Frontal cortex (tissue), 2 donors: ENCODE results near the genes SLC38A5, WDR13, GATA1 and ERAS.

DNA sequence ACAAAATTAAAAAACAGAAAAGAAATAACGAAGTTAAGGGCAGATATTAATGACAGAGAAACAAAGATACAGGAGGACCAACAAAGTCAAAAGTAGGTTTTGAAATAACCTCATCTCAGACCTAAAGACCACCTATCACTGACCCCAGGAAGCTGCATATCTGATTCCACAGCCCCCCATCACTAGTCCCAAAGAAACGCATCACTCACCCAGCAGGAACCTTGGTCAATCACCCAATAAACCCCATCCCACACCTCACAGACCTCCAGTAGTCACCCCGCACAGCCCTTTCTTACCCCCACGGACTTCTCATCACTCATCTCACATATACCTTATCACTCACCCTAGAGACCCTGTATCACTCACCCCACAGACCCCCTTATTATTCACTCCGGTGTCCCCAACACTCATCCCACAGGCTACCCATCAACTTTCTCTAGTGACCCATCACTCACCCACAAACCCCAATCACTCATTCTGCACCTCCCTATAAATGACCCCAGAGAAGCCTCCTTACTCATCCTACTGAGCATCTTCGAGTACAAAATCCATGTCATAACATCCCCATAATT lies 1.1 kb downstream of the ZNF41 start:
- RAMPAGE, long total RNA, result no peak

DNA sequence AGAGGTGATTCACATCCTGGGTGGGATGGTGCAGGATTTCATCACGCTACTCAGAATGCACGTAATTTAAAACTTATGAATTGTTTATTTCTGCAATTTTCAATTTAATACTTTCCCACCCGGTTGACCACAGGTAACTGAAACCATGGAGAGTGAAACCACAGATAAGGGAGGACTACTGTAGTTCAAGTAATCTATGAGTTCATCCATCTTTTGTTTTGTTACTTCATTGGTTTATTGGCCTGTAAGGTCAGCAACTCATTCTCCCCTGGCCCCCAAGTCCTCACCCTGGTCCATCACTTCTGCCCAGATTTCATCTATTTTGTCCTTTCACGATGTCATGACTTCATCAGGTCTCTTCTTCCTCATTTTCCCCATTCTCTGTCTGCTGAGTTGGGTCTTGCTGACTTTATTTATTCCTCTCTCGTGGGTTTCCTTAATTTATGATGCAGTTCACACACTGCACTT lies 3.0 kb downstream of the ARAF start:
- RAMPAGE, long total RNA, result no peak

- RAMPAGE, long total RNA, result no peak
These were observed 4.7 kb downstream of the TIMP1 start for GRCh38 chrX:47586510-47587800.

DNA sequence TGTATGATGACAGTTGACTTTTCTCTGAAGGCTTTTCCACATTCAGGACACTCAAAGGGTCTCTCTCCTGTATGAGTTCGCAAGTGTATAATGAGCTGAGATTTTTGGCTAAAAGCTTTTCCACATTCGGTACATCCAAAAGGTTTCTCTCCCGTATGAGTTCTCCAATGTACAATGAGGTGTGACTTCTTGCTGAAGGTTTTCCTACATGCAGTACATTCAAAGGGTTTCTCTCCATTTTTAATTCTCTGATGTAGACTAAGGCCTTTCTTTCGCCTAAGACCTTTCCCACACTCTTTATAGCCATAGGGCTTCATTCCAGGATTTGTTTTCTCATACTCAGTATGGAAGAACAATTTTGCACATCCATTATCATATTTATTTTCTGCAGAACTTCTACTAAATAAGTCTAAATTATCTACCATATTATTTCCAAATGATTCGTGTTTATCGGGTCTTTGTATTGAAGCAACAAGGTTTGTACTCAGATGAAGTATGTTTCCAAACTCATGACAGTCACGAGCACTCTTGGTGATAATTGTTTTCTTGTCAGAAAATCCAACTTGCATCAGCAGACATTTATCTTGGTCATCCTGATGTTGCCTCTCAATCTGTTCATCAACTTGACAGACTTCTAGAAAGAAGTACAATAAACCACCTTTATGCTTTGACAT lies 26.5 kb downstream of the ZNF182 start:
- RAMPAGE, long total RNA, result no peak

- RAMPAGE, long total RNA, result start-site peak on the minus strand at chrX:48470219-48470286, 36 and 10 reads in 2 replicates
These were observed at the start of gene SLC38A5 for GRCh38 chrX:48469900-48470613. Gene SLC38A5, minus strand, starts transcription at chrX:48470260.

GRCh38 chrX:48475673-48475974 lies 375 bp upstream of the FTSJ1 start:
- RAMPAGE, long total RNA, result no peak

- RAMPAGE, long total RNA, result no peak
These were observed 11.2 kb downstream of the FTSJ1 start for GRCh38 chrX:48487150-48487595.

DNA sequence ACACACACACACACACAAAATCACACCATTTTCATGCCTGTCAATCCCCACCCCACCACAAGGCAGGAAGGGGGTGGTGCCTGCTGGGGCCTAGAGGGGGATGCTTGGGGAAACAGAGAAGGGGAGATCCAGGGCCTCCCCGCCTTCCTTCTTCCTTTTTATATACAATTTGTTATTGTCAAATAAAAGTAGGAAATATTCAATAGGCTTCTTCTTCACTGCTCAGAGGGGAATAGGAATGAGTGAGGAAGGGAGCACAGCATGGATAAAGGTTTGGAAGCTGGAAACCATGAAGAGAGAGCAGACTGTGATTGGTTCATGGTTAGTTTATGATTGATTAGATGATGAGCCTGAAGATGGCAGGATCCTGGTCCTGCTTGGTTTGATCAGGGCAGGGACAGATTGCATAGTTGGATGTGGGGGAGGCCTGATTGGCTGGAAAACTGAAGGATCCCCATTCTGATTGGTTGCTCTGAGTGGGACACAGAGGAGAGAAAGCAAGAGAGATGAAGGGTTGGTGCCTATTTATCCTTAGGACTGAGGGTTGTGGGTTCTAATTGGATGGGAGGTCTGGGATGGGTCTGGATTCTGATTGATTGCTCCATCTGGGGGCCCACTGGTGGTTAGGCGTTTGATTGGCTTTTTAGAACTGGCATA lies 874 bp upstream of the EBP start:
- RAMPAGE, long total RNA, result no peak

- RAMPAGE, long total RNA, result no peak
These were observed 1.1 kb downstream of the TBC1D25 start for GRCh38 chrX:48540536-48541114.

- RAMPAGE, long total RNA, result no peak
These were observed at the start of gene WDR13 for GRCh38 chrX:48597278-48598425. Gene WDR13, plus strand, starts transcription at chrX:48597492.

DNA sequence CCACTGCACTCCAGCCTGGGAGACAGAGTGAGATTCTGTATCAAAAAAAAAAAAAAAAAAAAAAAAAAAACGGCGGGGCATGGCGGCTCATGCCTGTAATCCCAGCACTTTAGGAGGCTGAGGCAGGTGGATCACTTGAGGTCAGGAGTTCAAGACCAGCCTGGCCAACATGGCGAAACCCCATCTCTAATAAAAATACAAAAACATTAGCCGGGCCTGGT lies 28.4 kb downstream of the WDR13 start:
- RAMPAGE, long total RNA, result no peak

DNA sequence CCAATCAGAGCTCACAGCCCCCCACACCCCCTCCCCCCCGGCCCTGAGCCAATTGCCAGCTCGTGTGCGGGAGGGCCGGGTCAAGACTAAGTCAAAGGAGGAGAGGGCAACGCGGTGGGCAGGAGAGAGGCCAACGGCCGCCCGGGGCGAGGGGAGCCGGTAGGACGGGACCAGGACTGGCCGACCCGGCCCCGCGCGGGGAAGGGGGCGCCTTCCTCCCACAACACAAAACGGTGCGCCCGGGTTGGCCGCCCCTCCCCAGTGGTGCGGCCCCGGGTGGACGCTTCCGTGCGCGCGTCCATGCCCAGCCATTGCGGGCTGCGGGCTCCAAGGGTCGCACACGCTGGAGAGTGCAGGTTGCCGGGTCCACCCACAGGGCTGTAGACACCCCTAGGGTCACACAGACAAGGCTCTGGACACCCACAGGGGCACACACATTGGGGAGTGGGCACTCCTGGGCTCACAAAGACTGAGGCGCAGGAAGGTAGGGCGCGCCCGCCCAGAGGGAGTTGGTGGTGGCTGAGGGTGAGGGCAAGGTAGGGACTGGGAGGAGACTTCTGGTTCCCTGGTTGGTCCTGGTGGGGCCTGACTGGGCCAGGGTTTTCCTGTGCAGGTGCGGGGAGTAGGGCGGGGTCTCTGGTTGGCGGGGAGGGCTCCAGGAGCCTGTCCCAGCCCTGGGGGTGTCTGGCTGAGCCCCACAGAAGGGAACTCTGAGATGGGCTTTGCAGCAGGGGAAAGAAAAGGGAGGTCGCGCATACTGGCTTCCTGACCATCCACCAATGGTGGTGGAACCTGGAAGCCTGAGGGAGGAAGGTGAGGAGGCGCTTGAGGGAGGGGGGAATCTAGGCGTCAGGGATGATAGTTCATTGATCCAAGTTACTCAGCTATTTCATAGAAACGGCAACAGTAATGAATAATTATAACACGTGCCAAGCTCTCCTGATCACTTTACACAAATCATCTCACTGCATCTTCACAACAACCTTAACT lies 6.8 kb upstream of the WAS start:
- RAMPAGE, long total RNA, result no peak

- RAMPAGE, long total RNA, result no peak
These were observed 3.2 kb upstream of the WAS start for GRCh38 chrX:48680352-48680861.

- RAMPAGE, long total RNA, result no peak
These were observed at the start of gene GATA1 for GRCh38 chrX:48785616-48786957. Gene GATA1, plus strand, starts transcription at chrX:48786590.

GRCh38 chrX:48800539-48801167 lies 1.2 kb upstream of the HDAC6 start:
- RAMPAGE, long total RNA, result no peak

DNA sequence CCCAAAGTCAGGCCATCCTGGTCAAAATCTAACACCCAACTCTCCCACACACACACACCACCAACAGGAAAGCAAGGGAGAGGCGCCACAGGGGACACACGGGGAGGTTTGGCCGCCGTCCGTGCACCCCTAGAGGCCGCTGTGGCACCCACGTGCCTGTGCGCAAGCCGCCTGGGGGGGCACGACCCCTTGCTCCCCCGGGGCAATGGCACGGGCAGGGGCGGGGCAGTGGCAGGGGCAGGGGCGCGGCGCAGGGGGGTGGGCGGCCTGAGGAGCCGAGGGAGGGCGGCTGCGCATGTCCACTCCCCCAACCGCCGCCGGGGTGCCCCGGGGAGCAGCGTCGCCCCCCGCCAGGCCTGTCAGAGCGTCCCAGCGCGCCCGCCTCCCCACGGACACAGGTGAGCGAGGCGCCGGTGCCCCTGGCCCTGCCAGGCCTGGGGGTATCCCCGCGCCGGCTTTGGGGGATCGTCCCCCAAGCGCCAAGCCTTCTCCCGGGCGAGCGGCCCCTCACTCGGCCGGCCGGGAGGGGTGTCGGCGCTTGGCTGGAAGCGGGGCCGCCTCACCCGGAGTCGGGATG lies at the start of gene ERAS:
Gene ERAS, plus strand, starts transcription at position 362 of the 577 bp plus-strand sequence.
- RAMPAGE, long total RNA, result no peak

DNA sequence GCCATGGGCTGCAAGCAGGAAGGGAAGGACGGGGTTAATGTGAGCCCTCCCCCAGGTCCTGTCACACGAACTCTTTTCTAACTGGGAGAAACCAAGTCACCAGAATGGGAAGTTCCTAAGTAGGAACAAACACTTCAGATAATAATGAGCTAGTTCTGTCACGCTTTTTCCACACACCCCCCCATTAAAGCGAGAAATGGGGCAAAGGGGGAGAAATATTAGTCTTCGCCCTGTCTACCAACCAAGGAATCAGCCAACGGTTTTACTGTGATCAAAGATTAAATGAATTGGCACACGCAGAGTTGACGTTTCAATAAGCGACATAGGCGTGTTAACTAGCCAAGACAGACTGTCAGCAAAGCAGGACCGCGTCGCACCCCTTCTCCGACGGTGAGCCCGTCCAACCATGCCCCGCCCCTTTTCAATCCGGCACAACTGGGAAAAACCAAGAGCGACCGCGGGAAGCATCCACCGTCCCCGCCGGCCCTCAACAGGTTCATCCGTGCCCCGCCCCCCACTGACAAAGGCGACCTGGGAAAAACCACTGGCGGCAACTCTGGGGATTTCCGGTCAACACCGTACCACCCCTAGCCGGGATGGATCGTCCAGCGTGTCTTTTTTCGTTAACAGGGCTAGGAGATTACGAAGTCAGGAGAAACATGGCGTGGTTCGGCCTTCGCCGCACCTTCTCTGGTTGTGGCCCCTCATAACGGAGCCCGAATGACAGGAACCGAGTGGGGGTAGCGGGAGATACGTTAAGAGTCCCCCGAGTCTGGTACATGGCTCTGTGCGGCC lies 520 bp downstream of the TIMM17B start:
- RAMPAGE, long total RNA, result no peak

- RAMPAGE, long total RNA, result no peak
These were observed 6.9 kb upstream of the PIM2 start for GRCh38 chrX:48925810-48926099.

- RAMPAGE, long total RNA, result no peak
These were observed 948 bp upstream of the OTUD5 start for GRCh38 chrX:48958283-48958827.

GRCh38 chrX:49079412-49079766 lies 298 bp downstream of the WDR45 start:
- RAMPAGE, long total RNA, result no peak